B cell (primary cell): Measurements from ENCODE around the gene PODN.

DNA sequence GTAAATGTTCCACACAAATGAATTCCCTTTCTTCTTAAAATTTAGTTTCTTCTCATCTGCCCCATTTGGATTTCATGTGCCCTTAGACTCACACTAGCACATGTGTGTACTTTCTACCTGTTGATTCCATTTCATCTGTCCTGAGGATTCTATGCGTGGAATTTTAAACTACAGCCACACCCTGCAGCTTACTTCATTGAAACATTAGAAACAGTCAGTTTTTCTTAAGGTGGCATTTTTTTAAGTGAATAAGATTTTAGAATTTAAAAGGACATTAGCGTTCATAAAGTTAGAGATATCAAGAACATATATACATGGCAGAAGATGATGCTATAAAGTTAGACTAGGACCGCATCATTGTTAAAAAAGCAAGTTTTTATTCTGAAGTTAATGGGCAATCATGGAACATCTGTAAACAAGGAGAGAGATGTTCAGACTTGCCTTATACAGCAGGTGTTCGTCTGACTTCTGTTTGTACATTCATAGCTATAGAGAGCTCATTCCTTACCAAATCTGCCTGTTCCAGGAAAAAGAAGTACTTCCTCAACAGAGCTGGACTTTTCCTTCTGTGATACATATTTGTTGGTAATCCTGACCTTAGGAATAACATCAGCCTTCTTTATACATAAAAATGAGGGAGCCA lies 3.9 kb upstream of the TUT4 start:
- PRO-cap = no peak
- CAGE, long polyA plus RNA = no peak

DNA sequence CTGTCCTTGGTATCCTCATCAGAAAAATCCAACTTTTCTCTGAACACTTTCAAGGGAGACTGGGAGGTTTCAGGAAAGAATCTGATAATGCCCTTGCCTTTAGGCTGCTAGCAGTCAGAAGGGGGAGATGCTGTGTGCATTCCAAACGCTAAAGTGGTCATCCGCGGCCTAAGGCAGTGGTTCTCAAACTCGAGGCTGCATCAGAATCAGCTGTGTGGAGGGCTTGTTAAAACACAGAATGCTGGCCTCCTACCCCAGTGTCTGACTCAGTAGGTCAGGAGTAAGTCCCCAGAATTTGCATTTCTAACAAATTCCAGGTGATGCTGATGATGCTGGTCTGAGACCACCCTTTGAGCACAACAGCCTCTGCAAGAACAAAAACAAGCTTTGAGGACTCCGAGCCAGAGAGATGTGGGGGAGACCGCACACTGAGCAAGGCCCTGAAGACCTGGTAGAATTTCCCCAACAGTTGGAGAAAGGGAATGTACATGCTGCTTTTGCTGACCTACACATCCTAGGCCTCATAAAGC lies 26.9 kb downstream of the SHISAL2A start:
- PRO-cap = no peak
- CAGE, long polyA plus RNA = no peak

GRCh38 chr1:52685923-52686504 lies 12.1 kb downstream of the COA7 start:
- PRO-cap = no peak
- CAGE, long polyA plus RNA = no peak

- PRO-cap = no peak
- CAGE, long polyA plus RNA = no peak
Observed at GRCh38 chr1:52698688-52699004, 499 bp upstream of the COA7 start.

- PRO-cap = no peak
- CAGE, long polyA plus RNA = no peak
Observed at GRCh38 chr1:52726994-52727551, 820 bp downstream of the ZYG11B start.

DNA sequence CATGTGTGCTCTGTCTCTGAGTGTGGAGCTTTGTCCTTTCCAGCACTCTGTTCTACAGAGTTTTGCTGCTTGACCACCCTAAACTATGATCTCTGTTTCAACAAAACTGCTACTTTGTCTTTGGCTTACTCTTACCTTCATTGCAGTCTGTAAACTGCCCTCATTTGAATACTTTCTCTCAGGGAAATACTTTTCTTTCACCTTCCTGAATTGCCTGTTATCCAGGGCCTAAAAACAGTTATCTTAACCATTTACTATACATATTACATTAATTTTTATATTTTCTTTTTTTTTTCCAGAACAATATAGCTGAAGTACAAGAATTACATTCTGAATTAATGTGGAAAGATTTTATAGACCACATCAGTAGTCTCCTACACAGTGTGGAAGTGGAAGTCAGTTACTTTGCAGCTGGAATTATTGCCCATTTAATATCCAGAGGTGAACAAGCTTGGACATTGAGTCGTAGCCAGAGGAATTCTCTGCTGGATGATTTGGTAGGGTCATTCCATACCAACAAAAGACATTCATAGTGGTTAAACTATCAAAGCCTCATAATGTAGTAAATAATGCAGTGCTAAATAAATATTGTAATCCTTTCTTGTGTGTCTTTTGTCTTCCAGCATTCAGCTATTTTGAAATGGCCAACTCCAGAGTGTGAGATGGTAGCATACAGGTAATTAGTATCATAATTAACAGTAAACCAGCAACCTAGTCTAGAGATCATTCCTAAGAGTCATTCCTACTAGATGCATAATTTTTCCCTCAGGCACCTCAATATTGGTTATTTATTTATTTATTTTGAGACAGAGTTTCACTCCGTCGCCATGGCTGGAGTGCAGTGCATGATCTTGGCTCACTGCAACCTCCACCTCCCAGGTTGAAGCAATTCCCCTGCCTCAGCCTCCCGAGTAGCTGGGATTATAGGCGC lies 29.1 kb upstream of the ZYG11A start:
- PRO-cap = no peak
- CAGE, long polyA plus RNA = no peak

- PRO-cap = no peak
- CAGE, long polyA plus RNA = no peak
Observed at GRCh38 chr1:53061324-53062344, at the start of gene PODN. TSS of gene PODN (plus strand) at chr1:53062213.

DNA sequence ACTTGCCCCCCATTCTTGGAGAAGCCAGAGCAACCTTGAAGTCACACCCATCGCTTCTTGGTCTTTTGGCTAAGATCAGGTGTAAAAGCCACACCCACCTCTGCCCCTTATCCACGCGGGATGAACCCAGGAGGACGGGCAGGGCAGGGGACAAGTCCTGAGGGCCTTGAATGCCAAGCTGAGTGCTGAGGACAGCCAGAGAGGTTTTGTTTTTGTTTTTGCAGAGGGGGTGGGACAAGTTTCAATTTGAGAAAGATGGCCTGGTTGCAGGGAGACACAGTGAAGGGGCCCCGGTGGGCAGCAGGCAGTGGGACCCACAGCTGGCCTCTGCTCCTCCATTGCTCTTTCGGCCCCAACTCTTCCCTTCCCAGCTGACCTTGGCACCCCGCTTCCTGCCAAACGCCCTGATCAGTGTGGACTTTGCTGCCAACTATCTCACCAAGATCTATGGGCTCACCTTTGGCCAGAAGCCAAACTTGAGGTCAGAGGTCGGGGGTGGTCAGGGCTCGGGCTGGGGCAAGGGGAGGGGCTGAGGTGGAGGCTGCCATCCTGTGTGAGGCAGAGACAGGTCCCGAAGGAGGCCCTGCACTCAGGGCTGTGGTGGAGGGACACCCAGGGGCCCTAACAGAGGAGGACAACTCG lies 13.6 kb downstream of the PODN start:
- PRO-cap = no peak
- CAGE, long polyA plus RNA = no peak

DNA sequence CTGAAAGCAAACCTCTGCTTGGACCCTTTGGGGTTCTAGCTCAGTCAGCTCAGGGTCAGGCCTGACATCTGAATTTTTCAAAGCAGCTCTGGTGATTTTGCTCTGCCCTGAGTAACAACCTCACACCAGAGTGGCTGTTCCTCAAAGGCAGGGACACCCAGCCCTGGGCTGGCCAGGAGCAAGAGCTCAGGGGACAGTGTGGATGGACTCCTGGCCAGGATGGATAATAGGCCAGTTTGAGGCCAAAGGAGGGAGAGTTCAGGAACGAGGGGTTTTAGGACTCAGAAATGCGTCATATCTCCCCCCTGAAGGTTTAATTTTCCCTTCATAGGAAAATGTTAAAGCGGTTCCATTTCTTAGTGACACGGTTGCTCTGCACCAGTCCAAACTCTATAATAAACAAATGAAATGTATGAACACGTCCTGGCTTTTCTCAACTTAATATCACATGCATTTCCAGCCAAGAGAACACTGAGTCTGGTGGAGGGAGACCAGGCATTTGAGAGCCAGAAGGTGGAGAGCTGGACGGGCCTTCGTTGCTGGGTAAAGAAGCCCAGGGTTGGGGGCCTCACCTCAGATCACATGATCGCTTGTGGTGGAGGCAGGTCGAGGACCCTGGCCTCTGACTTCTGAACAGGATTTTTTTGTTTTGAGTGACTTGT lies 11.6 kb downstream of the SLC1A7 start:
- PRO-cap = no peak
- CAGE, long polyA plus RNA = no peak

DNA sequence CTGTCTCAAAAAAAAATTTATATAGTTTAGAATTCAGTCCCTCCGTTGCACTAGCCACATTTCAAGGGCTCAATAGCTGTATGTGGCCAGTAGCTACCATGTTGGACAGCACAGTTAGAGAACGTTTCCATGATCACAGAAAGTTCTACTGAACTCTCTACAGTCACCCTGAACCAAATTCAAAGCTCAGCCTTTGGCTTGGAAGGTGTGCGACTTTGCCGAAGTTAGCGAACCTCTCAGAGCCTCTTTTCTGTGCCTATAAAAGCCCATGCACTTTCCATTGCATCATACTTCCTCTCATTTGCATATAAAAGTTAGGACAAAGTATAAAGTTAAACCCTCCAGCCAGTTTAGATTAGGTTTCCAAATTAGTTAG lies 4.7 kb upstream of the SLC1A7 start:
- PRO-cap = no peak
- CAGE, long polyA plus RNA = no peak

DNA sequence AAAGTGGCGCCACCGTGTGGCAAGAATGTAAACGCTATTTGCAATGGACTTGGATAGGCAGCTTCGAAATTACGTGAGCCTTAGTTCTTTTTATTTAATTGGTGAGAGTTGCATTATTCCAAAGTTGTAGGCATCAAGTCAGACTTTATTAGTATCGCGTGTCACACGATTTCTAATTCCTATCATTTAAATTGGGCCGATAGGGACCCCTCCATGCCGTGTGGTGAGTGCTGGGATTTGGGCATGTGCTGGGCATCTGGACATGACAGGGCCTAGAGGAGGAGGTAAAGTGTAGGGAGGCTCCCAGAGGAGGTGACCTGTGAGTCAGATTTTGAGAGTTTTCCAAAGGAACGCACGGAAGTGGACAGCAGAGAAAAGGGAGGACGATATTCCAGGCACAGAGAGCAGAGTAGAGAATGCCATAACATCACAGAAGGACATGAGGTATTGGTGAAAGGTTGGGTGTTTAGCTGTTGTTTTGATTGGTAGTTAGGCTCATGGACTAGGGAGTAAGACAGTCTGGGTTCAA lies 14.4 kb upstream of the CPT2 start:
- PRO-cap = no peak
- CAGE, long polyA plus RNA = no peak

GRCh38 chr1:53326387-53327159 lies 1.3 kb downstream of the LRP8 start:
- PRO-cap = bidirectional peak, plus-strand start at chr1:53326457, minus-strand start at chr1:53326252
- CAGE, long polyA plus RNA = no peak

DNA sequence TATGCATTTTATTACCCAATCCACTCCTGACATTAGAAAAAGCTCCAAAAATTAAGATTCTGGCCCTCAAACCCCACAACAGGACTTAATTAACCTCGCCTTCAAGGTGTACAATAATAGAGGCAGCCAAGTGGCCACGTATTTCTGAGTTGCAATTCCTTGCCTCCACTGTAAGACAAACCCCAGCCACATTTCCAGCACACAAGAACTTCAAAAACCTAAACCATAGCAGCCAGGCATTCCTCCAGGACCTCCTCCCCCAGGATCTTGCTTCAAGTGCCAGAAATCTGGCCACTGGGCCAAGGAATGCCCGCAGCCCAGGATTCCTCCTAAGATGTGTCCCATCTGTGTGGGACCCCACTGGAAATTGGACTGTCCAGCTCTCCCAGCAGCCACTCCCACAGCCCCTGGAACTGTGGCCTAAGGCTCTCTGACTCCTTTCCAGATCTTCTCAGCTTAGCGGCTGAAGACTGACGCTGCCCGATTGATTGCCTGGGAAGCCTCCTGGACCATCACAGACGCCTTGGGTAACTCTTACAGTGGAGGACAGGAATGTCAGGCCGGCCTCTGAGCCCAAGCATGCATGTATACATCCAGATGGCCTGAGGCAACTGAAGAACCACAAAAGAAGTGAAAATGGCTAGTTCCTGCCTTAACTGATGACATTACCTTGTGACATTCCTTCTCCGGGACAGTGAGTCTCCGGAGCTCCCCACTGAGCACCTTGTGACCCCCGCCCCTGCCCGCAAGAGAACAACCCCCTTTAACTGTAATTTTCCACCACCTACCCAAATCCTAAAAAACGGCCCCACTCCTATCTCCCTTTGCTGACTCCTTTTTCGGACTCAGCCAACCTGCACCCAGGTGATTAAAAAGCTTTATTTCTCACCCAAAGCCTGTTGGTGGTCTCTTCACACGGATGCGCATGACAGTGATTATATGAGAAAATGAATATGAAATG lies 24.7 kb upstream of the DMRTB1 start:
- PRO-cap = no peak
- CAGE, long polyA plus RNA = no peak

- PRO-cap = no peak
- CAGE, long polyA plus RNA = no peak
Observed at GRCh38 chr1:54094218-54094719, 40.9 kb downstream of the TCEANC2 start.

GRCh38 chr1:54223659-54224349 lies 23.8 kb downstream of the MRPL37 start:
- PRO-cap = no peak
- CAGE, long polyA plus RNA = no peak

- PRO-cap = no peak
- CAGE, long polyA plus RNA = no peak
Observed at GRCh38 chr1:54273772-54274212, 73.8 kb downstream of the MRPL37 start.

DNA sequence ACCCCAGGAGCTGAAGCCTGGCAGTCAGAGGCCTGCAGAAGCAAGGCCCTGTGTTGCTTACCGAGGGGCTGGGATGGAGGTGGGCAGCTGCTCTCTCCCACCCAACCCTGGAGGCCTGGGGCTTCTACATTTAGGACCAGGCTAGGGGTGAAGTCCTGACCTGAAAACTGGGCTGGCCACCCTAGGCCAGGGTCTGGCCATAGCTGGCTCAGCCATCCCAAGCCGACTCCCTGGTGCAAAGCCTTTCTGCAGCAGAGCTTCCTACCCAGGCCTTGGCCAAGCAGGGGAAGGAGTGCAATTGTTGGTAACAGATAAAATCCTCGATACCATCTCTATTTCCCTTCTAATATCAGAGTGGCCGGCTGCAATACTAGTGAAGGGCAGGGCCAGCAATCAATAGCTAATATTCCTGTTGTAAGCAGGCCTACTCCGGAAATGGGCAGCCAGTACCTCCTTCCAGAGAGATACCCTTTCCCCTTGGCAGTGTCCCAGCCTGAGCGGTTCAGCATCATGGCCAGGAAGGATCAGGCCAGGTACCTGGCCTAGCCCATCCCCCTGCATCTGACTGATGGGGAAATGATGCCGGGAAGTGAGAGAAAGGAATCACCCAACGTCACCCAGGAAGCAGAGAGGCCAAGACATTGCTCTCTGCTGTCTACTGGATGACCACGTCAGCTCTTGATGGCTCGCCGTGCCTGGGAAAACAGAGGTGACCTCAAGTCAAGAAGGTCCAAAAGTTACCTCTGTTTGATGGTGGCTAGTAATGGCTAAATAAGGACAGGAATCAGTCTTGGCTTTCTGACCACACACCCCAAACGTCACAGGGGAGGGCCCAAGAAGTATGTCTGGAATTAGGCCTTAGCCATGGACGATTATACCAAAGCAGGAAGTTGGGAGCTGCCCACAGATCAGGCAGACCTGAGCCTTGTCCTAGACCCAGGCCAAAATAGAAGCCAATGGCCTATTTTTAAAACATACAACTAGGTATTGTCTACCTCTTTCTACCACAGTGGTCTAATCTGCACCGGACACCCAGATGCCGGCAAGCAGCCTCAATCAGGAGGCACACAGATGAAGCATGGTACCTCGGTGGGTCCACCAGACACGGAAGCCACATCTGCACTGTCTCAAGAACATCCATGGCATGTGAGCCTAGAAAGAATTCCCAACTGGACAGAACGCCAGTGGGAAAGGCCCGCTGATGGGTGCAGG lies 79.0 kb downstream of the MRPL37 start:
- PRO-cap = no peak
- CAGE, long polyA plus RNA = no peak

DNA sequence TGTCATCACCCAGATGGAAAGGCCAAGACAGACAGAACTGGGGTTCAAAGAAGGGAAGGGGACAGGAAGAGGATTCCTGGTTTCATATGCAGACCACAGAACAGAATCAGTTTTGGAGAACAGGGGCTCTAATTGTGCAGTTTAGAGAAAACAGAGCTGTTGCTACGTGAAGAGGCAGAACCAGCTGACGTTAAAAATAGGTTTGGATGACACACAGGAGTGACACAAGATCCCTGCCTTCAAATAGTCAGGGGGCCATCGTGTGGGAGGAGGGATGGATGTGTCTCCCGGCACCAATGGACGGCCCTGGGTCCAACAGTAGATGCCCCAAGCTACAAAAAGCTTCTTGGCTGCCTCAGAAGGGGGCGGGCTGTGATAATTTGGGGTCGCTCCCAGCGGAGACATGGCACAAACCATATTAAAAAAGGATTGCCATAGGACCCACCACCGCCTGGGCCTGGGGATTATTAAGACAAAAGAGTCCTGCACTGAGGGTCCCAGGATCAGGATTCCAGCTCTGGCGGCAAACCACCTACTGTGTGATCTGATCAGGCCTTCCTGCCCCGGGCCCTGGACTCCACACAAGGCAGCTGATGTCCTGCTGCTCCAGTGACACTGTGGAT lies 87.9 kb downstream of the MRPL37 start:
- PRO-cap = no peak
- CAGE, long polyA plus RNA = no peak

DNA sequence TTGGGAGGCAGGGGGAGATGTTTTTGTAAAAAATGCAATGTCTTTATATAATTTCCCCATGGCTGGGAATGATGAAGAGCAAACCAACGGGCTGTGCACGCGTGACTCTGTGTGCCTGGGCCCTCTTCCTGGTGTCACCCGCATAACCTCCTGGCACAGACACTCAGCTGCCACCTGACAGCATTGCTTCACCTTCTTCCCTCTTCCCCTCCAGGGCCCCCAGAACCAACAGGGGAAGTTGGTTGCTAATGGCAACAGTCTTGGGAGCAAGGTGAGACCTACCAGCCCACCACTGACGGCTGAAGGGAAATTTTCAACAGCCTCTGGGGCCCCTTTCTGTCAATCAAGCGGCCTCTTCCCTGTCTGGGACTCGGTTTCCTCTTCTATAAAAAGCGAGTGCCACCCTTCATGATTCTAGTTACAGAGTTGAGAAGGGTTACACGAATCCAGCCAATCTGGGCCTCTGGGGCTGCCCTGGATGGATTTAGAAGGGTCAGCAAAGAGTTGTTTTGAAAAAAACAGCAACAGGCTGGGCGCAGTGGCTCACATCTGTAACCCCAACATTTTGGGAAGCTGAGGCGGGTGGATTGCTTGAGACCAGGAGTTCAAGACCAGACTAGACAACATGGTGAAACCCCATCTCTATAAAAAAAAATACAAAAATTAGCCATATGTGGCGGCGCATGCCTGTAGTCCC lies 173.1 kb downstream of the MRPL37 start:
- PRO-cap = bidirectional peak, plus-strand start at position 417 of the sequence, minus-strand start at position 163 of the sequence
- CAGE, long polyA plus RNA = no peak

GRCh38 chr1:54378143-54379284 lies 169.5 kb upstream of the ACOT11 start:
- PRO-cap = no peak
- CAGE, long polyA plus RNA = no peak